ENCODE data around the genes PPP1R1A, DCD, TESPA1, OR6C76 and PMEL.

- PRO-cap, result no peak
Observed at GRCh38 chr12:54420446-54421785, 1.9 kb upstream of the ITGA5 start.

DNA sequence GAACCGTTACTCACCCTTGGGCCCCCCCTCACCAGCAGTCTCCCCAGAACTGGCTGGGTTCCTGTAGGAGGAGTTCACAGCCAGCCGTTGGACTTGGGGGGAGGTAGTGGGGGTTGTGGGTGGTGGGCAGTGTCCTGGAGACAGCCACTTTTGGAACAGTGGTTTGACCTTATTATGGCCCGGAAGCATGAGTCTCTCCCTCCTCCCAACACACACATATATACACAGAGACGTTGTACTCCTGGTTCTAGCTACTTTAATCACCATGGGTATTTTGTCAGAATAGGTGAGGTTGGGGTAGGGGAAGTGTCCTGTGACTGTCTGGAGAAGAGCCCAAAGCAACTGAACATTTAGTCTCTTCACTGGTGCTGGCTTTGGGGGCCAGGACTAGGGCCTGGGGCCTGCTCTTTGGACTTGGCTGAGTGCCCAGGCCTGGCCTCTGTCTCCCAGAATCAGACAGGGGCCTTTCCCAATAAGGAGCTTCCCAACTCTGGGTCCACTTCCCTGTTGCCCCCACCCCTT lies 9.7 kb upstream of the ITGA5 start:
- PRO-cap, result no peak

DNA sequence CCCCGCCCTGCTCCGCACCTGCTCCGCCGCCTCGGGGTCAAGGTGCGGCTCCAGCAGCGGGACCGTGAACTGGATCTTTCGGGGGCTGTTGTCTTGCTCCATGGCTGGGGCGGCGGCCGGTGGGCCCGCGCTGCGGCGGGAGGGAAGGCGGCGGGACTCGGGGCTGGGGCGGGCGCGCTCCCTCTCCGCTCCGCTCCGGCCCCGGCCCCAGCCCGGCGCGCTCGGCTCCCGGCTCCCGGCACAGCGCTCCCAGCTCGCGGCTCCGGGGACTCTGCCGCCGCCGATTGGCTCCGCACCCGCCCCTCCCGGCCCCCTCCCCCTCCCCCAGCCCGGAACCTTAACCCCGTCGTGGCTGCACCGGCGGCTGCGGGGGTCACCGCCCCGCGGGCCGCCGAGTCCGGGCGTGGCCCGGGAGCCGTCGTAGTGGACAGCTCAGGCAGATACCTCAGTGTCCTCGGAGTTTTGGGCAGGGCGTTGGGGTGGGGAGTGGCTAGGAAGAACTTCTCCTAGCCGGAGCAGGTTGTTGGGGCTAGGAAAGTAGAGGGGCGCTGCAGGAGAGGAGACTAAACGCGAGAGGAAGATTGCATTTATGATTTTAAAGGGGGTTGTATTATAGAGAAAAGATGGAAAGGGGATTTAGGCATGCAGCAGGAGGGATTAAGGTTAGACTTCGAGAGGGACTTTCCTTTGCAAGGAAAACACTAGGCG lies at the start of gene PPP1R1A:
Gene PPP1R1A, minus strand, starts transcription at position 273 of the 708 bp plus-strand sequence.
- PRO-cap, result bidirectional peak, plus-strand start at position 376 of the sequence, minus-strand start at position 273 of the sequence; bidirectional peak, plus-strand start at position 421 of the sequence, minus-strand start at position 425 of the sequence

GRCh38 chr12:54648247-54648446 lies at the start of gene DCD:
TSS of gene DCD (minus strand) at chr12:54648365.
- PRO-cap, result no peak

DNA sequence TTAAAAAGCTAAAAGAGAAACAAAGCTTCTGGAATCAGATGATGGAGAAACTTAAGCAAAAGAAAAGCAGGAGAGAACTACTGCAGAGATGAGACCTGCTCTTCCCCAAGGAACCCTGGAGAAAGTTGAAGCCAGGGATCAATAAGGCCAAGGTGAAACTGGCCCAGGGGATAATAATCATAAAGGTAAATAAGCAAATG lies 17.7 kb upstream of the DCD start:
- PRO-cap, result no peak

DNA sequence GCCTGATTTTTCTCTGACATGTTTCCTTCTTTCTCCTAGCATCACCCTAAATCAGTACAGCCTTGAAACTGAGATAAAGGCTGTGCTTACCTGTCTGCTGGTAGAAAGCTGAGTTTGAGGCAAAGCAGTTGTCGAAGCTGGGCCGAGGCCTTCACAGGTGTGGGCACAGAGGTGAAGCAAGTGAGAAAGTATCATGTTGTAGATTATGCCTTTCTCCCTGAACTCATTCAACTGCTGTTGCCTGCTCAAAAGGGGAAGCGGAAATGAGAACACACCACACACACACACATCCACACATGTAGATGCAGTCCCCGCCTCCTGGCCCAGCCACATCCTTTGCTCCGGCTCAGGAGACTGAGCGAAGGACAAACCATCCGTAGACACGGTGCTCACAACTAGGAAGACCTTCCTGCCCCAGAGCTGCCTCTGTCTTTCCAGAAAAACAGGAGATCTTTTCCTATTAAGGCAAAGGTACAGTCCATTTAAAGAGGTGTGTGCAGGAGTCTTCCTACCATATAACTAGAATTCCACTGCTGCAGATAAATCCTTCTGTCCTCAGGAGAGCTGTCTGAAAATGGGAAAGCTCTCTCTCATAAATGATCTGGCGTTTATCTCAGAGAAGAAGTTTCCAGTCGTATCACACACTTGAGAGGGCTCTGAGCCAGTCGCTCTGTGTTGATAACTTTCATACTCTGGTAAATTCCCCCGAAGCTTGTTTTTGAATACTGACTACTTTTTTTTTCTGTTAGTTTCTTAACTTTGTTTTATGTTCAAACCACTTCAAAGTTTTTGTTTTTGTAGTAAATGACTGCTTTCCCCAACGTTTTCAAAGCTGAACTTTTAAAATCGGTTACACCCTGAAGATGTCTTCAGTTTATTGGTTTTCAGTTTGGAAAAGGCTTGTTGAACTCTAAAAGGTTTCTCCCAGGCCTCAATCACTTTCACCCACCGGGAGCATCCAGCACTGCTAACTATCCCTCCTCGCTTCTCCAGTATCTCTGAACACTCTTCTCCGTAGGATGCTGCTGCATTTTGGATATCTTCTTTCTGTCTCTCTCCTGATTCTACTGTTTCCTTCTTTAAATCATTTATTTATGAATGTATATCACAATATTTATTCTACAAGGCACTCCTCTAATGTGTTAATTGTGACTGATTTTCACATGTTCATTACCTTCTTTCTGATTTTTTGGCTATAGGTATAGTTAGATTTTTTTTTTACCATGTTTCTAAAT lies at the start of gene TESPA1:
Gene TESPA1, minus strand, starts transcription at position 268 of the 1,235 bp plus-strand sequence.
- PRO-cap, result no peak

GRCh38 chr12:55425838-55426484 lies at the start of gene OR6C76:
TSS of gene OR6C76 (plus strand) at chr12:55426254.
- PRO-cap, result no peak

DNA sequence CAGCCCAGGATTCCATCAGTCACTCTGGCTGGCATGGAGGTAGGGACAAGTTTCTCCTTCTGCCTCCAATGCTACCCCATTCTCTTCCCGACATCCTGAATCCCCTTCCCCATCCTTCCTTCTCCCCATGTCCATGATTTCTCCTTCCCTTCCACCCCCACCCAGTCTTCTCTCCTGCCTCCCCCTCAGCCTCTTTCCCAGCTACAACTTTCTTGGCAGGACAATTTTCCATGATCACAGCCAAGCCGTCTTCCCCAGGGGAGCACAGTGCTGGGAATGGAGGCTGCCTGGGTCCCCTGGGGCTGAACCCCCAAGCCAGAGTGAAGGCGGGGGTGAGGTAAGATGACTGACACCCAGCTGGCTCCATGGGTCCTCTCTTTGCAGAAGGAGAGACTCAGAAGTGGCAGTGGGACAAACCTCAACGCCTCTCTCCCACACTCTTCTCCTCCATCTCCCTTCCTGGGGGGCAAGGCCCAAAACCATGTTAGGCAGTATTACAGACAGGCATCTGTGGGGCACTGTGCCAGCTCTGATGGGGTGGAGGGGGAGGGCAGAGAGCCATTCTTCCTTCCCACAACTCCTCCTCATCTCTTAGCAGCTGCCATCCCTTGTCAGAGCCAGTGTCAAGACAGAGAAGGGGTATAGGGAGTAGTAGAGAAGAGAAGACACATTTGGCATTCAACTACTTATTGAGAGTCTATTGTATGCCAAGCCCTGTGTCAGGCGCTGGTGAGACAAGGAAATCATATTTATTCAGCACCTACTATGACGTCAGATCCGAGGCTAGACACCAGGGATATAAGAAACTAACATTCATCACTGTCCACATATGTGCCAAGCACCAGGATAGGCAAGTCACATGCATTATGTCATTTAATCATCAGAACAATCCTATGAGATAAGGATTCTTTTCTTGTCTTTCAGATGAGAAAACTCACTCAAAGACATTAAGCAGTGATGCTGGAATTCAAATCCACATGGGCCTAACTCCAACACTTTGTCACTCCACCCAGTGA lies 3.6 kb downstream of the ITGA7 start:
- PRO-cap, result no peak

GRCh38 chr12:55727384-55727864 lies 1.4 kb downstream of the CD63 start:
- PRO-cap, result no peak

GRCh38 chr12:55803412-55804029 lies 14.0 kb downstream of the SARNP start:
- PRO-cap, result no peak

DNA sequence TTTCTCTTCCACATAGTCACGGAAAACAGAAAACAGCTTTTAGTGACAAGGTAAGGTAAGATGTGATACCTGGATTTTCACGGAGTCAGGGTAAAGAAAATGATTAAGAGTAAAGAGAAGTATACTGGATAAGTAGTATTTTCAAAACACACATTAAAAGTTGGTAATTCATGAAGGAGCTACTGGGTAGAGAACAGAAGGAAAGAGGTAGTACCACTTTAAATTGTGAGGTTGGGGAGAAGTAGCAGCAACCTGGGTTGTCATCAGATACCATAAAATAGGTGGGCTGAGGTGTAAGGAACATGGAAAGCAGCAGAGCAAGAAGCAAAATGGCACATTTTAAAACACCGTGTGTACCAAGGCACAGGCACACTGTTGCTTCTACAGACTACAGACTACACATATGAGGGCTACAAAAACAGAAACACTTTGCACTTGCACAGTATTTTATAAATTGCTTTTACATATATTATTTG lies 1.9 kb downstream of the PYM1 start:
- PRO-cap, result no peak

DNA sequence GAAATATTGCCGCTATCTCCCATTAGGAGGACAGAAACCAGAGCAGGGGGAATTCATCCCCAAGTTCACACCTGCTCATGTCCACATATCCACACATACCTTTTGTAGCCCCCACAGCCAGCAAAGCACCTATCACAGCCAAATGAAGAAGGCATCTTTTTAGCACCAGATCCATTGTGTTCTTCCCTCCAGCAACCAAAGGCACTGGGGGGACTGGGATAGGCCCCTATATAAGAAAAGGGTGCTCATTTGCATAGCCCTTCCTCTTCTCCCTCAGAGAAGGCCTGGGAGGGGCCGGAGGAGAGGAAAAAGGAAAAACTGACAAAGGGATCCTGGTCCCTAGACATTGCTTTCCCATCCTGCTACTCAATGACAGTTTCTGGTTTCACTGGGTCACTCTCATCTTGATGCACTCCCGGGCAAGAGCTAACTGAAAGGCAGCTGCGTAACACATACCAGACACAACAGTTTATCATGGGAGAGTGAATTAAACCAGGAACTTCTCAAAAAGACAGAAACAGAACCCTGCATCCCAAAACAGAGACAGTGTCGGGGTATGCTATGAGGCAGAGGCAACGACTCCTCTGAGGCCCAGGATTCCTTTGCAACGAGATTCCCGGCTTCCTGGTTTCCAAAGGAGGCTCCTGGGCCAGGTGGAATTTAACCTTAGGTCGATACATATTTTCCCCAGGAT lies at the start of gene PMEL:
Gene PMEL, minus strand, starts transcription at position 206 of the 694 bp plus-strand sequence.
- PRO-cap, result bidirectional peak, plus-strand start at position 369 of the sequence, minus-strand start at position 203 of the sequence

DNA sequence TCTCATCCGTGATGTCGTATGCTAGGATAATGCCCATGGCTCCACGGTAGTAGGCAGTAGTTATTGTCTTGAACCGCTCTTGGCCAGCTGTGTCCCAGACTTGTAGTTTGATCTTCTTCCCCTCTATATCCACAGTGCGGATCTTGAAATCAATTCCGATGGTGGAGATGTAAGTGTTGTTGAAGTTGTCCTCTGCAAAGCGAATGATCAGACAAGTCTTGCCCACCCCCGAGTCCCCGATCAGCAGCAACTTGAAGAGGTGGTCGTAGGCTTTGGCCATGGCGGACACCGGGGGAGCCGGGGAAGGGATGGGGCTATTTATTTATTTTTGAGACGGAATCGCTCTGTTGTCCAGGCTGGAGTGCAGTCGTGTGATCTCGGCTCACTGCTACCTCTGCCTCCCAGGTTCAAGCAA lies 6.9 kb downstream of the RAB5B start:
- PRO-cap, result no peak

GRCh38 chr12:56020202-56020652 lies 616 bp upstream of the IKZF4 start:
- PRO-cap, result no peak

GRCh38 chr12:56078791-56079689 lies 925 bp upstream of the ERBB3 start:
- PRO-cap, result bidirectional peak, plus-strand start at chr12:56079550, minus-strand start at chr12:56079390

DNA sequence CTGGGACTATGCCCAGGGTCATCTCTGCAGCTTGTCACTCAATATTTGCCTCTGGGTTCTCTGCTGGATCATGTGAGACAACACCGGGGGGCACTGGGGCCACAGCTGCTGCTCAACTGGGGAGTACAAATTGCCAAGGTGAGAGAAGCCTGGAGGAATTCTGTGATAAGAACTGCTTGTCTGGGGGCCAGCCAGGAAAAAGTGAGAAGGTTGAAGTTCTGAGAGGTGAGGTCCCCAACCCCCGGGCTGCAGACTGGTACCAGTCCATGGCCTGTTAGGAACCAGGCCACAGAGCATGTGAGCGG lies 7.3 kb upstream of the PA2G4 start:
- PRO-cap, result no peak

- PRO-cap, result no peak
Observed at GRCh38 chr12:56153230-56154108, 1.1 kb downstream of the MYL6B start.

DNA sequence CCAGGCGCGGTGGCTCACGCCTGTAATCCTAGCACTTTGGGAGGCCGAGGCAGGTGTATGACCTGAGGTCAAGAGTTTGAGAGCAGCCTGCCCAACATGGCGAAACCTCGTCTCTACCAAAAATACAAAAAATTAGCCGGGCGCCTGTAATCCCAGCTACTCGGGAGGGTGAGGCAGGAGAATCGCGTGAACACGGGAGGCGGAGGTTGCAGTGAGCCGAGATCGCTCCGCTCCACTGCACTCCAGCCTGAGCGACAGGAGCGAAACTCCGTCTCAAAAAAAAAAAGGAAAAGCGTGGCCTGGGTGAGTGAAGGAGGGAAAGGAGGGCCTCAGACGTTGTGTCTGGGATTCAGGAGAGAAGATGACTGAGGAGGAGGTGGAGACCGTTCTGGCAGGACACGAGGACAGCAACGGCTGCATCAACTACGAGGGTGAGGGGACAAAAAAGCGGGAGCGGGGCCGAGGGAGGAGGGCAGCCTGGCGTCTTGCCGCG lies 998 bp upstream of the MYL6 start:
- PRO-cap, result bidirectional peak, plus-strand start at position 176 of the sequence, minus-strand start at position 123 of the sequence; bidirectional peak, plus-strand start at position 332 of the sequence, minus-strand start at position 367 of the sequence

DNA sequence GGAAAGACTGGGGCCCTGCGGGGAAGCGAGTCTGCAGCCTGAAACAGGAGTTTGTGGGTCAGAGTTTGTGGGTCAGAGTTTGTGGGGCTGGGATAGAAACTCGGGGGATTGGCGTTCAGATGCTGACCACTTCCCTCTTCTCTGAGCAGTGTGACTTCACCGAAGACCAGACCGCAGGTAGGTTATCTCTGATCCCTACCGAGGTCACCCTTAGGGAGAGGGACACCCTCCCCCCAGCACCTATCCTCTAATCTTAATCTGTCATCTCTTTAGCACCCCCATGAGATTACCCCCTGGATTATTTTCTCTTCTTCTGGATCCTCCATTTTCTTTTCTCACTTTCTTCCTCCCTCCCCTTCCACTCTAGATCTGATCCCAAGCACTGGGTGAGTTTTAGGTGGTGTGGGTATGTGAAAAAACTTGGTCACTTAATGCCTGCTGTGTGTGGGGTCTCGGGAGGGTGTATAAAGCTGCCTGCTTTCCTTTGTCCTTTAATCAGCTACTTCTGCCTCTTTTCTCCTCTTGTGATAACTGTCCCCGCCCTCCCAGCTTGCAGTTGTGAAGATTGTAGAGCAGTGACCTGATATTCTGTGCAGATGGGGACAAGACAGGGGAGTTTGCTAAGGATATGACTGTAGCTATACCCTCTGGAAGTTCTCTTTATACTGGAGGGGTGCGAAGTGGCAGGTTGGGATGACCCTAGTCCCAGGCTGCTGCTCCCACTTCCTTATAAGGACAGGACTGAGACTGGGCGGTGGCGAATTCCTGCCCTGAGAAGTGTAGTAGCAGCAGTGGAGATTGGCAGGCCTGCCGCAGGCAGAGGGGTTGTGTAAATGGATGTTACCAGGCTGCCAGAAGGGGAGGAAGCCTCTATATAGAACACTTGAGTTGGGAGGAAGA lies 626 bp downstream of the MYL6 start:
- PRO-cap, result bidirectional peak, plus-strand start at position 782 of the sequence, minus-strand start at position 667 of the sequence

GRCh38 chr12:56159435-56159802 lies 1.3 kb downstream of the MYL6 start:
- PRO-cap, result no peak

Data from neuron (in vitro differentiated cells).